Metastatic Lung Carcinoma in the Adrenal Gland (tissue), 1 donor: ENCODE results near the genes ABHD12B and GPR137C.

GRCh38 chr14:50159469-50160138, 43.2 kb upstream of the VCPKMT start:
- PRO-cap: no peak

- PRO-cap: no peak
Observed at GRCh38 chr14:50197730-50198284, 33.6 kb downstream of the SOS2 start.

DNA sequence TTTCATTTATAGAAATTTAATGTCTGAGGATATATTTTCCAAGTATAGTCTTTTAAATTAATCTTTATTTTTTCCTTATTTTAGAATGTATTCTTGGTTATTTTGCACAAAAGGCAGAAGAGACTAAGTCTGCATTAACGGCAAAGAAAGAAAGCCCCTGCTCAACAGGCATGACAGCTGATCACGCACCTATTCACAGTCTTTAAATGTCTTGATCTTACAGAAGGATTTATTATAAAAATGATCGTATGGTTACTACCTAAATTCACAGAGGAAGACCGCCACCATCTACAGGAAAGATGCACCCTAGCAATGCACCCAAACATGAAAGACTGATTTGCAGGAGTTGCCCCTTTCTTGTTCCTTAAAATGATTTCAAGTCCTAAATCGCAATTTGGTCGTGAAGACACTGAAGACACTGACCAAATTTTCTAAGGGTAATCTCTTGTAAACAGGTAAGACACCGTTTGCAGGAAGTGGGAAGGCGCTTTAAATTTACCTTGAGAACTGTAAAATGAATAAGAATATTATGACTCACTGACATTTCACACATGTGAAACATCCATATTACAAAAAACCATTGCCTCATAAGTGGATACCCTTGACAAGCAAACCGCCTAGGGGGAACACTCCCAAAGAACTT, 1.1 kb downstream of the SOS2 start:
- PRO-cap: no peak

GRCh38 chr14:50312437-50313016, 403 bp downstream of the DMAC2L start:
- PRO-cap: bidirectional peak, plus-strand start at chr14:50312646, minus-strand start at chr14:50312530

GRCh38 chr14:50335269-50335855, 23.2 kb downstream of the DMAC2L start:
- PRO-cap: no peak

DNA sequence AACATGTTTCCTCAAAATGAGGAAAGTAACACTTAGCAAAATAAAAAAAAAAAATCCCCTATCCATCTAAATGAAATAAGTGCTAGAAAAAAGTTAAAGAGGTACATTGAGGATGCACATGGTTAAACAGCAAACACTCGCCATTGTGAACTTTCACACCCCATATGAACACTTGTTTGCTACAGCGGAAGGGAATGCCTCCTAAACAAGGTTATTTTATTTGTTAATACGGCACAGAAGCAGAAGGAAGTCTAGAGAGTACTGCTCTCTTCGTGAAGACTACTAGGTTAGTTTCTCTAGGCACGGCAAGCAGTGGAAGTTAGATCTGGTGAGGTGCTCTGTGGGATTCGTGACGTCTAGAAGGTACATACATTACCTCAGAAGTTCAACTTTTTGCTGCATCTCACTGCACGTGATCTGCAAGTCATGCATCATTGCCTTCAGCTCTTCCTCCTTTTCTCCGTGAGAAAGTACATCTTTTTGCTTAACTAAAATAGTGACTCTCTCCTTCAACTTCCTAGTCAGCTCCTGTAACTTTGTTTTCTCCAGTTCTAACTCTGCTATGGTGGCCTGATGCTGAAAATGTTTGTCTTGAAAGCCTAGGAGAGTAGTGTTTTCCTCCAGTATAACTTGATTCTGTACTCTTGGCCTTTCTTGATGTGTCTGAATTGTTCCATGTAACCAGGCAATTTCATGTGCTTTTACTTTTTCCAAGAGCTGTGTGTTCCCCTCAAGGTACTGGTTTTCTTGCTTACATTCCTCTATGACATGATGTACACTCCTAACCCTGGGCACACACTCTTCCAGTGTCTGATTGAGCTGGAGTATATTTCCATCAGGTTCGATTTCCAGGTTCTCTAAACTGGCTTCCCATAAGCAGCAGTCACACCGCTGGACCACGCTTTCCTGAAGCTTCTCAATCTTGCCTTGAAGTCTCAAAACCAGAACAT, 74.6 kb downstream of the NIN start:
- PRO-cap: no peak

DNA sequence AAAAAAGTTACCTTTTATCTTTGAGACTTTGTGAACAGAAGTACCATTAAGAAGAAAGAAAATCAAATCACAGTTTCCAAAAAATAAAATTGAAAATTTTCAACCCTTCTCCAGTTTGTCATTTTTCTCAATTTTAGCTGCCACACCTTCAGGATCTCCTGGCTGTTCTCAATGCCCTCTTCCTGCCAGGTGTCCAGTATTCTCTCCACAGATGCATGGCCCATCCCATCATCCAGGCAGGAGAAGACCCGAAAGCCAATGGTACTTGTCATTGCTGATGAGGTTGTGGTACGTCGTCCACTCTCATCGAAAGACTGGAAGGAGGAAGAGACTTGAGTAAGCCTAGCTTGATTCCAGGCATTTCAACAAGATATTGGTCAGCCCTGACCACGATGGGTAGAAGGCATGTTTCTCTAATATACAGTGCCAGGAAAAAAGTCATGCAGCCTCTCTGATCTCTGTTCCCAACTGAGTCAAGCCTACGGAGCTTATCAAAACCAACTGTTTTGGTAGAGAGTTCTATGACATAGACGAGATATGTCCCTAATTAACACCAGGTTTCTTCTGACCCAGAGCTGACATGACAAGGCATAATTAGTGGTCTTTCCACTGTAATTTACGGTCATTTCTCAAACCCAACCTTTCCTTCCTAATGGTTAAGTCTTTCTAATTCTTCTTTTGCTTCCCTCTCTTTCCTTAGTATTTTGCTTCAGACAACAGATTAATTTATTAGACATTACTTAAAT, 58.6 kb downstream of the NIN start:
- PRO-cap: no peak

DNA sequence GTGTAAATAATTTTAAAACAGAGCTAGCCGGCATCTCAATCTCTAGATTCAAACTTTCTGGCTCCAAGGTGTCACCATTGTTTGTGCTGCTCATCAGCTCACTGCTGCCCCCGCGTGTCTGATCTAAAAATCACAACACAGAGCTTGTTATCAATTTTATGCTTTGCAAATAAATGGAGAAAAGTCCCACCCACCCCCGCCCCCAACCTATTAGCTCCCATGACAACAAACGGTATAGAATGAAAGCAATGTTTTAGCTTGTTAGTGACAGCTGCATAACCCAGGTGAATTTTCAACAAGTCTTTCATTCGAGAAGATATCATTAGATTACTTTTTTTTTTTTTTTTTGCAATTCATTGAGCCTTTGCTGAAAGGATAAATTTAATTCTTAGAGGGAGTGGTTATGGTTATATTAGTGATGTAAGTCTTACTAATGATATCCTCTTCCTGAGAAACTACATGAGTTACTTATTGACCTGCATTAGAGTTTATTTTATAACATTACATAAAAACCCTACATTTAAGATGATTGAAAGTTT, 11.2 kb upstream of the ABHD12B start:
- PRO-cap: no peak

DNA sequence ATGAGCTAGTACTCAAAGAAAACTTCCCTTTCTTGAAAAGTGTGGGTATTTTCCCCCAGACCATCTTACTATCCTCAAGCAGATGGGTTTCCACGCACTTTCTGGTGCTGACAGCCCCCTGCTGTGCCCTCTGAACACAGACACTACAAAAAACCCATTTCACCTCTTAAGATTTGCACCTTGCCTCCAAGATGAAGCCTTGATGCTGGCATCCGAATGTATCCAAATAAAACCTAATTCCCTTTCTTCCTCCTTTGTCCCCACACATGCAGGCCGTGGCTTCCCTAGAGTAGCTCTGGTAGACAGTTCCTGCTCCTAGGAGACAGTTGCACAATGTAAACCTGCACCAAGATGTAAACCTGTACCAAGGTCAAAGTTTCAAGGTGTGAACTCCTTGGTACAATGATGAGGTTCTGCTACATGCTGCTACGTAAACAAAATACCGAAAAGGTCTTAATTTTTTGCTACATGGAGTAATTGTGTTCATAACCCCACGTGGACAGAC, 663 bp upstream of the ABHD12B start:
- PRO-cap: no peak

GRCh38 chr14:50871861-50872308, at the start of gene ABHD12B:
Gene ABHD12B, plus strand, starts transcription at chr14:50872053.
- PRO-cap: no peak

- PRO-cap: no peak
Observed at GRCh38 chr14:51398831-51399457, 158.9 kb downstream of the TMX1 start.

GRCh38 chr14:51480067-51480429, 171.7 kb upstream of the FRMD6 start:
- PRO-cap: no peak

- PRO-cap: no peak
Observed at GRCh38 chr14:51488573-51489592, 162.8 kb upstream of the FRMD6 start.

GRCh38 chr14:51847112-51847946, 13.1 kb upstream of the GNG2 start:
- PRO-cap: no peak

- PRO-cap: no peak
Observed at GRCh38 chr14:51945445-51945723, 44.0 kb upstream of the RTRAF start.

DNA sequence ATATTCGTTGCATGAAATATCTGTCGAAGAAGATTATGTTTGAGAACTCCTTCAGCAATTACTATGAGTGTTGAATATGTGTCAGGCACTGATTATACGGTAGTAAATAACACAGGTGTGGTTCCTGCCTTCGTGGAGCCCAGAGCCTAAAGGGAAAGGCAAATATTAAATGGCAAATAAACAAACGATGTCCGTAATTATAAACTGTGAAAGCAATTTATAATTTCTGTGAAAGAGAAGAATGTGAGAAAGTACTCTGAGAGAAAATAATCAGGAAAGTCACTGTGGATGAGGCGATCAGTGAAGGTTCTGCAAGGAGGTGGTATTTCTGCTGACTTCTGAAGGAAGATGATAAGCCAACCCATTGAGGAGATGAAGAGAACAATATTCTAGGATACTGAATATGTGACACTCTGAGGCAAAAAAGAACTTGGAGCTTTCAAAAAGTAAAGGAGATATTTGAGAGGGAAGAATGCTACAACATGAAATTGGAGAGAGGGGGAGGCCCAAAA, 27.9 kb upstream of the RTRAF start:
- PRO-cap: no peak

DNA sequence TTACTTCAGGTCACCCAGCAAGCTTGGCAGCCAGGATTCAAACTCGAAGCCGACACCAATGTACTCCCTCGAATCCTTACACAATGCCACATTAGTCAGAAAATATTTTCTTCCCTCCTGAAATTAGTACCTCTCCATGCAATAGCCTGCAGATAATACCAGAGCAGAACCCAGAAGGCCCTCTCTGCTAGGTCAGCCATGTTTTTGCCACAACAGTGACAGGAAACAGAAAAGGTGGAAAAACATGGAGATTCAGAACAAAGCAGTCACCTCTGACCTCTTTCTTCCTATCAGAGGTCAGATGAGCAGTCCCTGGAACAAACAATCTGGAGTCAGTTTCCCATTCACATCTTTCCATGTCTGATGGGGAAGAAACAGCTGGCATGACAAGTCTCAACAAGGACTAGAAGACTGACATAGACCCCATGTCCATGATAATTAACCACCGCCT, 16.4 kb downstream of the NID2 start:
- PRO-cap: no peak

DNA sequence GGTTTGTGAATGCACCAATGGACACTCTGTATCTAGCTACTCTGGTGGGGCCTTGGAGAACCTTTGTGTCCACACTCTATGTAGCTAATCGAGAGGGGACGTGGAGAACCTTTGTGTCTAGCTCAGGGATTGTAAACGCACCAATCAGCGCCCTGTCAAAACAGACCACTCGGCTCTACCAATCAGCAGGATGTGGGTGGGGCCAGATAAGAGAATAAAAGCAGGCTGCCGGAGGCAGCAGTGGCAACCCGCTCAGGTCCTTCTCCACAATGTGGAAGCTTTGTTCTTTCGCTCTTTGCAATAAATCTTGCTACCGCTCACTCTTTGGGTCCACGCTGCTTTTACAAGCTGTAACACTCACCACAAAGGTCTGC, 54.0 kb upstream of the NID2 start:
- PRO-cap: no peak

- PRO-cap: bidirectional peak, plus-strand start at chr14:52552863, minus-strand start at chr14:52552500; unidirectional peak, plus-strand start at chr14:52553148
Observed at GRCh38 chr14:52552605-52553809, at the start of gene GPR137C. Gene GPR137C, plus strand, starts transcription at chr14:52552836.

DNA sequence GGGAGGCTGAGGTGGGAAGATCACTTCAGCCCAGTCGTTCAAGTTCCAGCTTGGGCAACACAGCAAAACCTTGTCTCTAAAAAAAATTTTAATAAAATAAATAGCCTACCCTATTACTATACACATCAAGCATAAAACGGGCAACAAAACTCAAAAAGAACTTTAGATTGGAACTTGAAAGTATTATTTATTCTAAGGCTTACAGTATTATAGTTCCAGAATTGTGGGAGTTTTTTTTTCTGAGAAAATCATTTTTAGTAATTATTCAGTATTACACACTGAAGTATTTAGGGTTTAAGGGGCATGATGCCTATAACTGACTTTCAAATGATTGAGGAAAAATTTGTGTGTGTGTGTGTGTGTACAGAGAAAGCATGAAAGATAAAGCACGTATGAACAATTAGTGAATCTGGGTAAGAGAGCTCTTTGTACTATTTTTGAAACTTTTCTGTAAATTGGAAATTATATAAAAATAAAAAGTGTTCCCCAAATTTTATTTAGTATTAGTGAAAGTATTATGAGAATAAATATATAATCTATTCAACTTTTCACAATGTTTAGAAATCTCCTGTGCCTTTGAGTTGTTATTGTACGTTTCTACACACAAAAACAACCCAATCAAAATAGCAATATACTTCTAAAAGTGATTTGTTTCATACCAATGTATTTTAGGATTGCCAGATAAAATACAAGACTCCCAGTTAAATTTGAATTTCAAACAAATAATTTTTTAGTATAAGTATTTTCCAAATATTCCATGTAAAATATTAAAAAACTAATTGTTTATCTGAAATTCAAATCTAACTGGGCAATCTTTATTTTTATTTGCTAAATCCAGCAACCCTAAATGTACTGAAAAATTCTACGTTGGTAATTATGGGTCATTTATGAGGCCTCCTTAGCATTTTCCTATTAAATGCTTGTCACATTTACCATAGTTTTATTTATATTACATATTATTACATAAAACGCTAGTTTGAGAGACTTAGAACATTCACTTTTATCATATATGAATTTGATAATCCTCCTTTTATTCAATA, 52.7 kb downstream of the ERO1A start:
- PRO-cap: no peak